OCI-LY7 (cell line): ENCODE measurements around the genes CTSF, LRFN4 and SYT12.

DNA sequence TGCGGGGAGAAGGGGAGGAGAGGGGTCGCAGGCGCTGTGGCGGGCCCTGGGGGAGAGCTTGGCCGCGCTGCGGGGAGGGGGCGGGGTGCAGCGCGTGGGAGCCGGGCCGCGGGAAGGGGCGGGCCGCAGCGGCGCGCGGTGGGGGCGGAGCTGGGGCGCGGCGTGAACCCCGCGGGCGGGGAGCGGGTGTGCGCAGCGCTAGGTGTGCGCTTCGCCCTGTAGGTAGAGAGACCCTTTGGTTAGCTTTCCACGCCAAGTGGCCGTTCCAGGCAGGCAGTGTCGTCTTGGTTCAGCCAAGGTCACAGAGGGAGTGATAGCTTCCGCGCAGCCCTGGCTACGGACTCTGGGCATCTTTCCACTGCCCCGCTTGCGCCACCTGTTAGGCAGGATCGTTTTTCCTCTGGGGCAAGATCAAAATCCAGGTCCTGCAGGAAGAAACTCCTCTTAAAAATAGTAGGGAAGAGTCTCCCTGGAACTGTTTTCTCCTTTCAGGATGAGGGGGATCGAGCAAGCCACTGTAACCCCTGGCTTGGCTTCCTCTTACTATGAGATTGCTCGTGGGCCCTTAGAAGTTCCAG is 404 bp downstream of the BANF1 start:
- PRO-cap, result unidirectional peak, minus-strand start at position 312 of the sequence
- RAMPAGE, long total RNA, result no peak

GRCh38 chr11:66060354-66060964 is 8.3 kb downstream of the SF3B2 start:
- PRO-cap, result no peak
- RAMPAGE, long total RNA, result no peak

DNA sequence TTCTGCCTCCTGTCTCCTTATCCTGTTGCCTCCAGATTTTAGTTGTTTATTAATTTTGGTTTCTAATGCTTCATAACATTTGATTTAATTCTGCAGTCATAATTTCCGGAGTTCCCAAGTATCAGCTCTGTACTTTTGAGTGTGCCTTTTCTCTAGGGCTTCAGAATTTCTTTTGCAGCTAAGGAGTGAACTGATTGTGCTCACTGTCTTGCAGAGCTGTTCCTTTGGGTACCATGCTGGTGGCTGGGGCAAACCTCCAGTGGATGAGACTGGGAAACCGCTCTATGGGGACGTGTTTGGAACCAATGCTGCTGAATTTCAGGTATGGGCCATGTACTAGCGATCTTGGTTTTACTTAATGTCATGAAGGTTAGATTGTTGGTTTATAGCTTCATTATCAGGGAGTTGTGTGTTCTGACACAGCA is 7.3 kb upstream of the PACS1 start:
- PRO-cap, result no peak
- RAMPAGE, long total RNA, result no peak

- PRO-cap, result no peak
- RAMPAGE, long total RNA, result no peak
Measured at GRCh38 chr11:66069330-66069957, 628 bp upstream of the PACS1 start.

- PRO-cap, result no peak
- RAMPAGE, long total RNA, result no peak
Measured at GRCh38 chr11:66150487-66151023, 80.5 kb downstream of the PACS1 start.

DNA sequence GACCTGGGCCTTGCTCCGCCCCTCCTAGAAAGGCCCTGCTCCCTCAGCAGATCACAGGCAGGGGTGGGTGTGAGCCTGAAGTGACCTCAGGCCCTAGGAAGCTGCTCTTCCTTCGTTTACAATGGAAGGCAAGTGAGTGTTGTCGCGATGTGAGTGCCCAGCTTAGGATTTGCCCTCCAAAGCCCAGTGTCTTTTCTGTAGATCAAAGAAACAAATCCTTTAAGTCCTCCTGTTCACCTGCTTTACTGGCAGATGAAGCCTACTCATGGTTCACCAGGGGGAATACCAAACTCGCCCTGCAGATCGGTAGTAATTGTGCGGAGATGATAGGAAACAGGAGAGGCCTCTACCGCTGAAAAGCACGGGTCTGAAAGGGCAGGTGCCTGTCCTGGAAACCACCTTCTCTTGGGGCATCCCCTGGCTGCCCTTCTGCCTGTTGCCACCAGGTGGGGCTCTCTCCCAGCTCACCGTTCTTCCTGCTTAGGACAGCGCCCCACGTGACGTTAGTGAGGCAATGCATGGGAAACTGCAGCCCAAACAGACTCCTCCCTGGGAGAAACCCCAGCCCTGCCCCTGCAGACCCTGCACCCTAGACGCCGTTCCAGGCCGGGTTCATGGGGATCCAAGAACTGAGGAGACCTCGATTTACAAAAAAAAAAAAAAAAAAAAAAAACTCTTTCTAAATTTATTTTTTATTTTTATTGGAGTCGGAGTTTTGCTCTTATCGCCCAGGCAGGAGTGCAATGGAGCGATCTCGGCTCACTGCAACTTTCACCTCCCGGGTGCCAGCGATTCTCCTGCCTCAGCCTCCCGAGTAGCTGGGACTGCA is 34.9 kb upstream of the KLC2 start:
- PRO-cap, result no peak
- RAMPAGE, long total RNA, result no peak

GRCh38 chr11:66276147-66276761 is 1.7 kb upstream of the CNIH2 start:
- PRO-cap, result no peak
- RAMPAGE, long total RNA, result no peak

- PRO-cap, result bidirectional peak, plus-strand start at chr11:66312956, minus-strand start at chr11:66312709
- RAMPAGE, long total RNA, result no peak
Measured at GRCh38 chr11:66312753-66313688, 3.8 kb downstream of the CD248 start.

DNA sequence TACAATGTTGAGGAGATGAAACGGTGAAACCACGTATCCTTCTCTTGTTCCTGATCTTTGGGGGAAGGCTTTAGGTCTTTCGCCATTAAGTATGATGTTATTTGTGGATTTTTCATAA is 3.7 kb upstream of the B4GAT1 start:
- PRO-cap, result no peak
- RAMPAGE, long total RNA, result no peak

- PRO-cap, result no peak
- RAMPAGE, long total RNA, result no peak
Measured at GRCh38 chr11:66373154-66373672, 1.7 kb upstream of the SLC29A2 start.

DNA sequence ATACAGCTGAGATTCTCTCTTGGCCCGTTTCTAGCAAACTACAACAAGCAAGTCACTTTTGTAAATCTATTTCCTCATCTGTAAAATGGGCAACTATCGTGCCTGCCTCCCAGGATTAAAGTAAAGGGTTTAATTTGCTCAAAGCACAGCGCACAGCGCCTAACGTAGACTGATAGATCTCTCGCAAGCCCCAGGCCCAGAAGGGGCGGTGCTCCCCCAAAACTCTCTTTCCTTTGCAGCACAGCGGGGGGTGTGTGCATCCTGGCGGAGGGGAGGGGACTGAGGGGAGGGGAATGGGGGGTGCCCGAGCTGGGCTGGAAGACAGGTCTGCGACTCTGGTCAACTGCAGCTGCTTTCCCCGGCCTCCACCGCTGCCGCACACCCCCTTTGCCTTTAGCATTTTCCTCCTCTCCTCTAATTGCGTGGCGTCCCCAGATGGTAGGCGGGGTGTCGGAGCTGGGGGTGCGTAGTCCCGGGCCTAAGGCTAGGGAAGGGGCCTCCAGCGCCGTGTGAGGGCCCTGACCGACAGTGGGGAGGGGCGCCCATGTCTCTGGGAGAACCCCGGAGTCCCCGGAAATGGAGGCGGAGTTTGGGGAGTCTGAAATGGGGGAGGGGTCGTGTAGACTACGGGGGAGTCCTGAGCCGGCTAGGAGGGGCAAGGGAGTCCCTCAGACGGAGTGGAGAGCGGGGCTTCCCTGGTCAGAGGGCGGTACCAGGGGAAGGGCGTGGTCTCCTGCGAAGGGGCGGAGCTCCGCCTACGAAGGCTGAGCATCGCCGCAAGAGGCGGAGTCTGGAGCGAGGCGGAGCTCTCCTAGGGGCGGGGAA is 485 bp upstream of the PELI3 start:
- PRO-cap, result bidirectional peak, plus-strand start outside the sequence, minus-strand start at position 650 of the sequence
- RAMPAGE, long total RNA, result no peak

DNA sequence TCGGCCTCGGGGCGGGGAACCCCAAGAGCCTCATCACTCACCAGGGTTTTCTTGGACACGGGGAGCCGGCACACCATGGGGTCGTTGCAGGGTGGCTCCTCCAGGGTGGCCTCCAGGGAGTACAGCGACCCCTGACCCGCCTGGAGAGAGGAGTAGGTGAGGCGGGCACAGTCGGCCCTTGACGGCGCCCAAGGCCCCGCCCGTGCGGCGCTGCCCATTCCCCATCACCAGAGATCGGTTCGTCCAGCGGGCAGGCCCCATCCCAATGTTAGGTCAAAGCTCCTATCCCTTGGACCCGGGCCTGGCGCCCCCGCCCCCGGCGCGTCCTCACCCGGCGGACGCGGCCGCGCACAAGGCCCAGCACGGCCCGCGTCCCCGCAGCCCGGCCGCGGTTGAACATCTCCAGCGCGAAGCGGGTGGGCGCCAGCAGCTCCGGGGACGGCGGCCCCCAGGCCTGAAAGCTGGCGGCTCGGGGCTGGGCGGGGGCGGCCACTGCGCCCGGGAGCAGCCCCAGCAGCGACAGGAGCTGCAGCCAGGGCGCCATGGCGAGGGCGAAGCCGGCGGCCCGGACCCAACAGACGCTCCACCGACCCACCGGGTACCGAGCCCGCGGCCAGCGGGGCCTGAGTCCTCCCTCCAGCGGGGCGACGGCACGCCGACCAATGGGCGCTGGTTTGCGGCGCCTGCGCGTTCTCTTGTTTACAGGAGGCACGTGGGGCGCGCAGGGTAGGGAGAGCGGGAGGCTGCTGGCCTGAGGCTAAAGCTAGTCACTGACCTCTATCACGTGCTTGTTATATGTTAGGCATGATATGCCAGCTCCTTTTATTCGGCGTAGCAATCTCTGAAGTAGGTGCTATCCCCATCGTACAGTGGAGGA is at the start of gene CTSF:
TSS of gene CTSF (minus strand) at position 664 of the 877 bp plus-strand sequence.
- PRO-cap, result no peak
- RAMPAGE, long total RNA, result no peak

DNA sequence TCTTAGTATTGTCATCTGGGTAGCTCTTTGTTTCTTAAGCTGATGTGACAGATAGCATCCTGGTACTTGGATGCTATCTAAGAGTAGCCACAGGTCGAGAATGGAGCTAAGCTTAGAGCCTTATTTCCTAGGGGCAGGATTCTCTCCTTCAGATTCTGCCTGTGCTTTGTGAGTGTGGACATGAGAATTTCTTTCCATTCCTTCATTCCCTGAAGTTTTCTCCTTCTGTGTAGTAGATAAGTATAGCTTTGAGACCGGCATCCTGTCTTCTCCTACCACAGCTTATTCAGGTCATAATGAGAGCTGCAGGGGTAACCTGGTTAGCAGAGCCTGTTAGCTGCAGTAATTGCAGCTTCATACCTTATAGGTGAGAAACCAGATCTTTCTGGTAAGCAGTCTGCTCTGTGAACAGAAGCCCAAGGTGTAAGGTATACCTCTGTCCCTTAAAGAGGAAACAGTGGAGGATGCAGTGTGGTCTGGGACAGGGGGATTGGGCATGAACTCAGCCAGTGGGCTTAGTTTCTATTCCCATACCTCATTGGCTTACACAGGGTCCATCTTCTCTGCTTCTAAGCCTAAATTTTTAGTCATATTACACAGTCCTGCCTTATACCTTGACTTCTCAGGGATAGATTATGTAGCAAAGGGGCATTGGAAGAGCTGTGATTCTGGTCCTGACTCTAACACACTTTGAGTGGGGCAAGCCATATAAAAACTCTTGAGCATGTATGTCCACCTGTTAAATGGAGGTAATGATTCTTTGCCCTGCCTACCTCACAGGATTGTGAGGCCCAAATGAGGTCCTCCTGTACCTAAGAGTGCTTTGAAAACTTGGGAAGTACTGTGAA is 6.6 kb downstream of the RBM14 start:
- PRO-cap, result no peak
- RAMPAGE, long total RNA, result no peak

- PRO-cap, result no peak
- RAMPAGE, long total RNA, result no peak
Measured at GRCh38 chr11:66632814-66633417, 5.6 kb upstream of the RBM4 start.

- PRO-cap, result no peak
- RAMPAGE, long total RNA, result no peak
Measured at GRCh38 chr11:66688642-66689288, 11.1 kb upstream of the RBM4B start.

DNA sequence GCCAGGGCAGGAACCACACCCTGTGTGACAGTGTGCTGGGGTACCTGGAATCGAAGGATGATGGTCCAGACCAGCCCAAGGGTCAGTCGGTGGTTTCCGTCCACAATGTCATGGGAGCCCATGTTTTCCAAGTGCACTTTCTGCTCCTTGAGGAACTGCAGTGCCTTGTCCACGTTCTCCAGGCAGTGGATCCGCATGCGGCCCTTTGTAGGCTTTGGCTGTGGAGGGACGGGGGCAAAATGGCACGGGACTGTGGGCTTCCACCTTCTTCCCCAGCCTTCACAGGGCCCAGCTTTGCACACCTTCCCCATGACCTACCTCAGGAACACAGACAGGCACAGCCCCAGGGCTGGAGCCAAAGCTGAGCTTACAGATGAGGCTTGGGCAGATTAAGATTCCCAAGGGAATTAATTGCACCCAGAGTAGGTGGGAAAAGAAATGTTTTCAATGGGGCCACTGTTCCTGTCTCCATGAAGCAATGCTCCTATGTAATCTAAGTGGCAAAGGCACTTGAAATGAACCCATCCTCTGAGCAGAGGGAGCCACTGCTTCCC is 13.8 kb downstream of the SPTBN2 start:
- PRO-cap, result no peak
- RAMPAGE, long total RNA, result no peak

- PRO-cap, result bidirectional peak, plus-strand start at chr11:66842989, minus-strand start at chr11:66842945
- RAMPAGE, long total RNA, result no peak
Measured at GRCh38 chr11:66842403-66843101, 689 bp upstream of the RCE1 start.

GRCh38 chr11:66856471-66857166 is at the start of gene LRFN4:
Gene LRFN4 (plus strand): TSS chr11:66857064.
- PRO-cap, result bidirectional peak, plus-strand start at chr11:66856709, minus-strand start at chr11:66856335; bidirectional peak, plus-strand start at chr11:66856774, minus-strand start at chr11:66856778; bidirectional peak, plus-strand start at chr11:66856867, minus-strand start at chr11:66856820; bidirectional peak, plus-strand start at chr11:66857104, minus-strand start at chr11:66857040
- RAMPAGE, long total RNA, result no peak

- PRO-cap, result no peak
- RAMPAGE, long total RNA, result no peak
Measured at GRCh38 chr11:67022918-67023886, at the start of gene SYT12. Gene SYT12 (plus strand): TSS chr11:67023134.

- PRO-cap, result no peak
- RAMPAGE, long total RNA, result no peak
Measured at GRCh38 chr11:67032825-67033365, 10.0 kb downstream of the SYT12 start.